Frontal cortex (tissue), 2 donors: ENCODE data around the genes CTAGE15 and CTAGE4.

GRCh38 chr7:143172397-143172797 is 10.8 kb upstream of the TAS2R39 start:
- RAMPAGE, long total RNA, result no peak

DNA sequence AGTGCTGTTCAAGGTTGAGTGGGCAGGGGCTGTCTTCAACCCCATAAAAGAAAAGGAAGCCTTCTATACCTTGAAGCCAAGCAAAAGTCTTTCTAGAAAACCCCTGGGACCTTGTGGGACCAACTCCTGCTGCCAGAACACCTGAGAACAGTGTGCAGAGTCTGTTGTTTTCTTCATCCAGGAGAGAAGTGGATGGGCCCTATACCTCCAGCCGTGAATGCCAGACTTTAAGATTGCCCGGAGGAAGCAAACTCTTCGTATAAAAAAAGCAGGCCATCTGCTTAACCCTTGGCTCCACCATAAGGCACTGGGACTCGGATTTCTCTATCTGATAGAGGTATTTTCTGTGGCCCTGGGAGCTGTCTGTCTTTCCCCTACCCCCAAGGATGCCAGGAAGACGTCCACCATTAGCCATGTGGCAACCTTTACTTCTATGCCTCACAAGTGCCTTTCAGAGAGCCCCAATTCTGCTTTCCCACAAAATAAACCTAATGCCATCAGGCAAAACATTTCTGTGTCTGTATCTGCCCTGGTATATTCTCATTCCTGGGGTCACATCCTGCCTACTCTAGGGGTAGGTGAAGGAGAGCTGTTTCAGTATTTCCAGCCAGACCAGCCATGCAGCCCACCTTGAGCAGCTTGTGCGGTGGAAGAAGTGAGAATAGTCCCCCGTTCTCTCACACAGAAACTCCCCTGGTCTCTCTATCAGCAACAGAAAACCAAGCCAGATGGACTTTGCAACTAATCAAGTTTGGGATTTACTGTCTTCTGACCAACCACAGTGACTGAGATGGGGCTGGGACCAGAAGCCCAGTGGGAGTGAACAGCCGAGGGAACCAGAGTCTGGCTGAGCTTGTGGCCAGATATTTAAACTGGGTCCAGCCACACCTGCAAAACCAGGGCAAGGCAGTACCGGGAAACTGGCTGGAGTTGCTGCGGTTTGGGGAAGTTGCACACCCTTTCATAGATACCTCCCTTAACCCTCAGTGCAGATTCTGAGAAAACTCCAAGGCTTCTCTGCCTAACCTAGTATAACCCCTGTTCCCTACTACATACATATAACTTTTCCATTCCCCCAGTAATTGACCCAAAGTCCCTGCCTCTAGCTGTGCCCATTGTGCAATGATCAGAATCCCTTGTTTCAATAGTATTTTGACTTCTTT is 5.7 kb downstream of the GSTK1 start:
- RAMPAGE, long total RNA, result no peak

DNA sequence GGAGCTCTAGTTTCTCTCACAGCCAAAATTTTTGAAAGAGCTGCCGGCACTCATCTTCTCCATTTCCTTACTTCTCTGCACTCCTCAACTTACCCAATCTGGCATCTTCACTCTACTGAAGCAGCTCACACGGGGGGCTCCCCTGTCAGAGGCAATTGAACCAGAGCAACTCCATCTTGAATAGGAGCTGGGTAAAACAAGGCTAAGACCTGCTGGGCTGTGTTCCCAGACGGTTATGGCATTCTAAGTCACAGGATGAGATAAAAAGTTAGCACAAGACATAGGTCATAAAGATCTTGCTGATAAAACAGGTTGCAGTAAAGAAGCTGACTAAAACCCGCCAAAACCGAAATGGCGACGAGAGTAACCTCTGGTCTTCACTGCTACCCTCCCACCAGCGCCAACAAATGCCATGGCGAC is 7.7 kb upstream of the FAM131B start:
- RAMPAGE, long total RNA, result no peak

- RAMPAGE, long total RNA, result no peak
These were observed 2.2 kb upstream of the ZYX start for GRCh38 chr7:143378695-143379662.

- RAMPAGE, long total RNA, result no peak
These were observed 3.8 kb downstream of the ZYX start for GRCh38 chr7:143384937-143385356.

GRCh38 chr7:143388032-143388684 is 7.0 kb downstream of the ZYX start:
- RAMPAGE, long total RNA, result no peak

- RAMPAGE, long total RNA, result no peak
These were observed 5.3 kb upstream of the TAS2R41 start for GRCh38 chr7:143472416-143472820.

GRCh38 chr7:143519558-143519757 is 41.8 kb downstream of the TAS2R41 start:
- RAMPAGE, long total RNA, result no peak

DNA sequence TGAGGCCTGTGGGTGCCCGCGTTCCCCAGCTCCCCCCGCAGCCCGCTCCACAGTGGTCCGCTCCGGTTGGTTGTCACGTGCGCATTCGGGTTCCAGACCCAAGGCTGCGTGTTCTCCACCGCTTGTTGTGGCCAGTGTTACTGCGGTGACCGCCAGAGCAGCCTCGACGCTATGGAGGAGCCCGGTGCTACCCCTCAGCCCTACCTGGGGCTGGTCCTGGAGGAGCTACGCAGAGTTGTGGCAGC is at the start of gene CTAGE15:
CTAGE15 (plus strand) TSS at position 155 of the 245 bp plus-strand sequence.
- RAMPAGE, long total RNA, result no peak

- RAMPAGE, long total RNA, result no peak
These were observed at the start of gene CTAGE4 for GRCh38 chr7:144183122-144183624. Gene CTAGE4 (plus strand): TSS chr7:144183466.

DNA sequence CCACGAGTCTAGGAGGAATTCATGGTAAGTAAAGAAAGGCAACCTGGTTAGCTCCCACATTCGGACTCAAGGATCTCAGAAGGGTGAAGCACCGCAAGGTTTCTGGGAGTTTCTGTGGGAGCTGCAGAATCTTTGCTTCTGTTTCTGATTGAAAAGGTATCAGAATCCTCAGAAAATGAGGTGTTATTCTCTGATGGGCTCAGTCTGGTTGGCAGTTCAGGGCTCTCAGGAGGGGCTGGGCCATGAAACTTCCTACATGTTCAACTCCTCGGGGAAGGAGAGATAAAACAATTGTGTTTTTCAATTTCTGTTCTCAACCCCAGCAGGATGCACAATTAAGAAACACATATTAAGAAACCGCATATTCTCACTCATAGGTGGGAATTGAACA is 9.1 kb downstream of the OR2A7 start:
- RAMPAGE, long total RNA, result no peak

DNA sequence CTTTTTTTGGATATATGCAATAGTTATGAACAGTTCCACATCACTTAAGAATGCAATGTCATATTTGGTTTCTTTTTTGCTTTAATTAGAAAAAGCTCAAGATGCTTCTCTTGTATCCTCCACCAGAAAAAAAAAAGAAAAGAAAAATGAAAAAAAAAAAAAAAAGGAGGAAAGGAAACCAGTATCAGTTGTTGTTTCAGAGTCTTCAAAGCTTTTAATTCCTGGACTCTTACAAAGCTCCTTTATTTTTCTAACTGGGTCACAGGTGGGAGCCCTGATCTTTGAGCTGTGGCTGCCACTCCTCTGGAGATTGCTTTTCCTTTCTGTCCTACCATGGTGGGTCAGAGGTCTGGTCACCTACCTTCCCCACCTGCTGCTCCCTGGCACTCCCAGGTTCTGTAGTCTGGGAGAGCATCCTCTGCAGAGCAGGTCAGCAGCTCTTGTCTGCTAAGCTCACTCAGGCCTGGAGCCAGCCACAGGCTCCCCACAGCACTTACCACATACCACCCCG is 73.0 kb upstream of the TPK1 start:
- RAMPAGE, long total RNA, result no peak

DNA sequence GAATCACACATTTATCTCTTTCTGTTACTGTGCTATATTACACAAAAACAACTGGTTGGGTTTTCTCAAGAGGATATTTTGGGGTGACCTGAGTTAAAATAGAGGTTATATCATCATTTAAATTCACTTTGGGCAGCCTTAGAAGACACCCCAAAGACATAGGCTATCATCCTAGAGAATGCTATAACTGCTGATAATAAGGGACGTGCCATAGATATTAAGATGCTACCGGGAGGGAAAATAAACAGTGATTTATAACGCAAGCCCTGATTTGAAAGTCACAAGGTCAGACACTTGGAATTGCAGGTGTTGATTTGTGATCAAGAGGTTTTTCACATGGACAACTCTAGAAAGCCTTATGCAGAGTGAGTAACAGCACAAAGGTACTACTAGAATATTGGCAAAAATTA is 465.7 kb downstream of the CNTNAP2 start:
- RAMPAGE, long total RNA, result no peak

DNA sequence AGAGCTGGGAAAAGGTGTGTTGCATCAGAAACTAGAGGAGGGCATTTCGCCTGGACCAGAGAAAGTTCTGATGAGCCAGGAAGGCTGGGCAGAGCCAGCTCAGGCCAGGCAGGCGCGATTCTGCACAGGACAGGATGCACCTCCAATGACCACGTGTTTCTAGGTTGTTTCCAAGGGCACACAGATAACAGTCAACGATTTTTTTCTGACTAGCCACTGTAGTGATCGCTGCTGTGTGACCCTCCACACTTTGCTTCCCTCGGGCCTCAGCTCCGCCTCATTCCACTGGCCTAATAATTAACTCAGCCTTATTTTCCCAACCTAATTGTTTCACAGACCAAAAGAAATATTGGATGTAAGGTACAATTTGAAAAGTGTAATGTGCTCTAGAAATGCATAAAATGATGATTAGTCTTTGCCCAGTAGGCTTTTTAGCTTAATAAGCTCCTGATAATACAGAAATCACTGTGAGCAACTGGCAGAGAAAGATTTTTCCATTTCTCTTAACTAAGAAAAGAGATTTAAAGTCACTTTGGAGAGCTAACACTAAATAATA is 291.1 kb upstream of the C7orf33 start:
- RAMPAGE, long total RNA, result no peak

DNA sequence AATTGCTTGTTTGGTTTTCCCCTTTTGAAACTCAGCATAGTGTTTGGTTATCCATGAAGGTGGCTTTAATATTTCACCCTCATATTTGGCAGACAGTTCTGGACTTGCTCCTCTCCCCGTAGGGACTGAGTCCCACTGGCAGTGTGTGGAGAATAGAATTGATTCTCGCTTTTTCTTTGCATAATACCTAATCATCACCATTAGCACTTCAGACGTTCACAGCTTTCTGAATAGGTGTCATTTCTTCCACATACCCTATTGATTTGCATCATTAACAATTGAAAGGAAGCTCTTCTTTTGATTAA is 250.2 kb upstream of the C7orf33 start:
- RAMPAGE, long total RNA, result no peak

DNA sequence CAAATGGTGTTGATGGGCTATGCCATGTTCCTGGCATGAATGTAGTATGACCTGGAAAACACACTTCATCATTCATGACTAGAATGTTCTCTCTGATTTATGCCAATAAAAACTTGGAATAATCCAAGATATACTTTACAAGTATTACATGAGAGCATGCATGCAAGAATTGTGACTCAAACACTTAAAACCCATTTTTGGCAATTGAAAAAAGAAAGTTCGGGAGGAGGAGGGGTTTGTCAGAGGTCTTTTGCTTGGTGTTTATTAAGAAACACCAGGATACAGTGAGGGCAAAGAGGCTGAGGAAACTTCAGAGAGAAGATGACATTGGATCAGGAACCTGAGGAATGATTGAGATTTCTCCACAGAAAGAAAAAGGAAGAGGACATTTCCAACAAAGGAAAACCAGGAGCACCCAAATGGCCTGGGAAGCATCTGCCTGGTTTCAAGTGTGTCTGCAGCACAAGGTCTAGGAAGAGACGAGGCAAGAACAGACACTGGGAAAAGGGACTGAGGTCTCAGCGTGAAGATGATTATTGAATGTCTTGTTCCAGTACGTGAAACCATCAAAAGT is 10.1 kb upstream of the CUL1 start:
- RAMPAGE, long total RNA, result no peak

GRCh38 chr7:148772463-148773034 is 73.8 kb downstream of the CUL1 start:
- RAMPAGE, long total RNA, result no peak

- RAMPAGE, long total RNA, result no peak
These were observed 12.8 kb upstream of the EZH2 start for GRCh38 chr7:148896892-148897254.

GRCh38 chr7:149126536-149126784 is 336 bp upstream of the ZNF425 start:
- RAMPAGE, long total RNA, result no peak

DNA sequence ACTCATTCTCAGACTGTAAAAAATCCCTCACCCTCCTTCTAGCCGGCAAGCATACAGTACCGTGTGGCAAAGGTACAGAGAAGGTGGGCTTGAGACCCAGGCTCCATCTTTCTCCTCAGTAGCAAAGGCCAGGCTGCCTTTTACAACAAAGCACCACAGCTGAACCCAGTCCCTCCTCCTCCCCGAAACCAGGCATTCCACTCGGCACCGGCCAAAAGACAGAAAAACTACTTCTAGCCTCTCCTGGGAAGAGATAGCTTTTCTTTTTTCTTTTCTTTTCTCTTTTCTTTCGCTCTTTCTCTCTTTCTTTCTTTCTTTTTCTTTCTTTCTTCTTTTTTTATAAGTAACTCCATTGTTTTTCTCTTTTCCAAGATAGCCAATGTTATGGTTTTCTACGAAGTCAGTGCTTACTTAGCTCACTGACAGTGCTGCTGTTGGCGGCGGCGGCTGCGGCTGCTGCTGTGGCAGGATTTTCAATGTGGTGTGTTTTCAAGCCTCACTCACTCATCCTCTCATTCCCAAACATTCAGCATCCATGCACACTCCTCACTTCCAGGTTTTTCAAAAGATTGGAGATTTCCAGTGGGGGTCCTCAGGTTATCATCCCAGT is 59.4 kb downstream of the ZNF783 start:
- RAMPAGE, long total RNA, result no peak